Spleen (tissue), 7 donors: ENCODE data around the gene WNT5A.

GRCh38 chr3:52827230-52828304 is 2.9 kb downstream of the ITIH4 start:
- PRO-cap, 4 experiments: no peak in any of the 4 experiments
- RAMPAGE, long total RNA, 4 experiments: no peak in any of the 4 experiments

GRCh38 chr3:52831484-52832730 is 1.4 kb upstream of the ITIH4 start:
- PRO-cap, 4 experiments: peak in 2 of 4 experiments; most common minus-strand start chr3:52832024 (in 2)
- RAMPAGE, long total RNA, 4 experiments: no peak in any of the 4 experiments

GRCh38 chr3:52978034-52978657 is 67.7 kb downstream of the SFMBT1 start:
- PRO-cap, 4 experiments: no peak in any of the 4 experiments
- RAMPAGE, long total RNA, 4 experiments: no peak in any of the 4 experiments

- PRO-cap, 4 experiments: no peak in any of the 4 experiments
- RAMPAGE, long total RNA, 4 experiments: no peak in any of the 4 experiments
These were observed 5.5 kb downstream of the SFMBT1 start for GRCh38 chr3:53040184-53040883.

- PRO-cap, 4 experiments: no peak in any of the 4 experiments
- RAMPAGE, long total RNA, 4 experiments: no peak in any of the 4 experiments
These were observed 693 bp downstream of the RFT1 start for GRCh38 chr3:53129443-53130040.

DNA sequence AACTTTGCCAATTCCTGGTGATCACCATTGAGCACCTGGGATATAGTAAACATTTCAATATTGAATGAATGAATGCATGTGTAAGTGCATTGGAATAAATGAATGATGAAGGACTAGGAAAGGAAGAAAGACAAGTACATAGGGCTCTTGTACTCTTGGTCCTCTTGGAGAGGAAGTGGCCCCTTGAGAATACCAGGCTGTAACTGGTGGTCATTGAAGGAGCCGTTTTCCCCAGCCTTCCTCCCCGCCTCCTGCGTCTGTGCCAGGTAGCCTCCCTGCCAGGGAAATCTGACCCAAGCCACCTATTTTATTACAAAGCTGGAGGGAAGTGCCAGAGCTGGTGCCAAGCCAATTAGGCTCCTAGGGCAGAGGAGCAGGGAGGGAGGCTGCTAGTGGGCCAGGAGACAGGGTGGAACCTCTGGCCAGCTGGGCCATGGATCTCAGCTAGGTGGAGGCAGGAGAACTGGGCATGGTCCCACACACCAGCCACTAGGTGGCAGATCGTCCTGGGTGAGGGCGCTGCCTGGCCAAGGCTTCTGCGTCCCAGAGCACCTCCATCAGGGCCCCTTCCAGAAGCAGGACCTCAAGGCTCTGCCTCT is 4.3 kb upstream of the RFT1 start:
- PRO-cap, 4 experiments: no peak in any of the 4 experiments
- RAMPAGE, long total RNA, 4 experiments: no peak in any of the 4 experiments

DNA sequence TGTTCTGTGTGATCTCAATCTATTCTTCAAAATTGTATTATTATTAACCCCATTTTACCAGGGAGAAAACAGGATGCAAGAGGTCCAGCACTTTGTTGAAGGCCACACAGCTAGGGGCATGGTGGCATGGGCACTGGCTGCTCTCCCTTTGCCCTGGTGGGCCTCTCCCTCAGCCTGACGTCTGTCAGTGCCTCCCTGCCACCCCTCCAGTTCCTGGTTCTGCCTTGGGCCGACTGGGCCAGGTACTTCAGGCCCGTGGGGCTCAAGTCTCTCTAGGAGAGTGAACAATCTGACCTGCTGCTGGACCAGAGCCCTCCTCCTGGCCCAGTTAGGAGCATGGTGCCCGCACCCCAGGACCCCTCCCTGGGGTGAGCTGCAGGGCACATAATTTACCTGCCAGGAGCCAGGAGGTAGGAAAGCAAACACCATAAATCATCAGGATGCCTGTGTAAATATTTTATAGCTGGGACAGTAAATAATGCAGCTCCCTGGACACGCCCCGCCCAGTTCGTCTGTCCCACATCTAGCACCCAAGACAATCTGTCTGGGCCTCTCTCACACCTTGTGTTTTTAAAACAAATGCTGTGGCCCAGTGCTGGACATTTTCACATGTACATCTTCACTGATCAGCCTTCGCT is 15.0 kb upstream of the RFT1 start:
- PRO-cap, 4 experiments: no peak in any of the 4 experiments
- RAMPAGE, long total RNA, 4 experiments: no peak in any of the 4 experiments

DNA sequence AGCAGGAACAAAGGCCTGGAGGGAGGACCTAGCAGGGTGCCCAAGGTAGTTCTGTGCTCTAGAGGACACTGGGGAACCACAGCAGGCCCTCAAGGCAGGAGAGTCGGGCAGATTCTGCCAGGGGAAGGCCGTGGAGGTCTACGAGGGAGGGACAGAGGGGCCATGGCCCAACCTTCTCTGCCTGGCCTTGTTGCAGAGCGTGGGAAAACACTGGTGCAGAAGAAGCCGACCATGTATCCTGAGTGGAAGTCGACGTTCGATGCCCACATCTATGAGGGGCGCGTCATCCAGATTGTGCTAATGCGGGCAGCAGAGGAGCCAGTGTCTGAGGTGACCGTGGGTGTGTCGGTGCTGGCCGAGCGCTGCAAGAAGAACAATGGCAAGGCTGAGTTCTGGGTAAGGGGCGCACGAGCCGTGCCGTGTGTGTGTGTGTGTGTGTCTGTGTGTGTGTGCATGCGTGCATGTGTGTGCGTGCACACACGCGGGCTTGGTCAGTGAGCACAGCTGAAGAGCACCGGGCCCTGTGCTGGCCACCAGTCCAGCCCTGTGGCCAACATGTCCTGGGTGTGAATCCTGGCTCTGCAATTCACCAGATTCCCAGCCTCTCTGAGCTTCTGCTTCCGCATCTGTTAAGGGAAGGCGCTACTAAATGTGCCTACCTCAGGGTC is 18.5 kb downstream of the PRKCD start:
- PRO-cap, 4 experiments: no peak in any of the 4 experiments
- RAMPAGE, long total RNA, 4 experiments: no peak in any of the 4 experiments

DNA sequence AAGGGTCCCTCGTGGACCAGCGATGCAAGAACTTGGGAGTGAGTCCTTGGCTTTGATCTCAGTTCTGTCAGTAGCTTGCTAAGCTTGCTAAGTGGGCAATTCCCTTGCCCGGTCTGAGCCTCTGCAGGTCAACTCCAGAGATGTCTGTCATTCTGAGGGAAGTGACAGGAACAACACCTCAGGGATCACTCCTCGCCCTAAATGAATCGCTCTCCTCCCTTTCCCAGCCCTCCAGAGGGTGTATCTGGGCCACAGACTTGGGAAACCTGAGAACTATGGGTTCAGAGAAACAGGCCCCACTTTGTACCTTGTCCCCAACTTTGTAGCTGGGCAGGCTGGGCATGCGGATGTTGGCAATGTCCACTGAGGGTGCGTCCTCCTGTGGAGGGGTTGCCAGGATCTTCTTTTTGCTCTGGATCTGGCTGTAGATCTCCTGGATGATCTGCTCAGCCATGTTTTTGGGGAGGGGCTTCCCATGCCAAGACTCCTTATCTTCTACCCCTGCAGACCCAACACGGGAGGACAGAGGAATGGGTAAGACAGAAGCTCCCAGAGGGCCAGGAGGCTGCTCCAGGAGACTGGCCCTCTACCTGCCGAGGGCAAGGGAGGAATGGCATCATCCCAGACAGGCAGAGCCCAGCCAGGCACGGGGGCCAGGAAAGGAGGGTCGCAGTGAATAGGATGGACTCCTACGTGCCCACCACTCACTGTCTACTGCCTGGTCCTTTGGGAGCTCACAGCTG is 24.6 kb downstream of the TKT start:
- PRO-cap, 4 experiments: no peak in any of the 4 experiments
- RAMPAGE, long total RNA, 4 experiments: no peak in any of the 4 experiments

DNA sequence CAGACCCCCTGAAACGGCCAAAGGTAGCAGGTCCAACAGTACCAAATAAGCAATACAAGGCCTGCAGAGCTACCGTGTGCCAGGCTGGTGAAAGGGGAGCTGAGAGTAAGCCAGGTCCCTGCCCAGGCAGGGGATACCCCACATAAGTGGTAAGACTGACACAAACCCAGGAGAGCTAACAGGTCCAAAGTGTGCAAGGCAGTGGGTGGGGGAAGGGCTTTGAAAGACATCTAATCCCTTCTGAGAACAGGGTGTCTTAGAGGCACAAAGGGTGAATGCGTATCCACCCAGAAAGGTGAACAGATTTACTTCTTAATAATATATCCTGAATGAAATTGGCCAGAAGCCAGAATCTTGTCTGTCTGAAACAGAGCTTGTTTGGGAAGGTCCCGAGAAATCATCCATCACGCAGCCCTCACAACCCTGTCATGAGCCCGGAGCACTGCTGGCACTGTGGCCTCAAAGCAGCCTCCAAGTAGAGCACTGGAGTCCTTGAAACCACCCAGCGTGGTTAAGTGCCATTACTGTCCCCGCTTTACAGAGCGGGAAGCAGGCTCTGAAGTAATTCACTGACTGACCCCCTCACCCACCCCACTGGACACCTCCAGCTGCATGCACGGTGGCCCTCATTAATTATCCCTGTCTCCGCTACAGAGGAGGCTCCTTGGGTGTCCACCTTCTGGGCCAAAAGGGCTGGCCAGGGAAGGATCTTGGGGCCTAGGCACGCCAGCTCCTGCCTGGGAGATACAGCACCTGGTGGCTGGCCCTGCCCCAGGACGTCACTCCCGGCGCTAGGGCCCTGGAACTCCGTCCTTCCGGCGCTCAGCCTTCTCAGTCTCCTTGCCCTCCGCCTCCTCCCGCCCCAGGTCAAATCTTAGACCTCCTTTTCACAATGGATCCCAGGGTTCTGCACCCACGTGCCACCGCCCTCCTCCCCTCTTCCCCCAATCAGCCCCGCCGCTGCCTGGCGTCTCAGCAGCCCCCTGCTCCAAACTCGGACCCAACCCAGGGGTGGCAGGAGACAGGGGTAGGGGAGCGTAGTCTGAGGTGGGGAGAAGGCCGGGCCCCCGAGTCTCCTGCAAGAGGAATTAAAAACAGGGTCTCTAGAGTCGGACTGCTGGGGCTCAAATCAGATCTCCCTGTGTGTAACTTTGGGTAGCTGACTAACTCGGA is 1.2 kb downstream of the TKT start:
- PRO-cap, 4 experiments: peak in 3 of 4 experiments; most common plus-strand start position 828 of the sequence (in 1); most common minus-strand start position 781 of the sequence (in 1)
- RAMPAGE, long total RNA, 4 experiments: no peak in any of the 4 experiments

GRCh38 chr3:53292174-53292796 is 36.5 kb upstream of the TKT start:
- PRO-cap, 4 experiments: no peak in any of the 4 experiments
- RAMPAGE, long total RNA, 4 experiments: no peak in any of the 4 experiments

GRCh38 chr3:53320514-53321234 is 26.7 kb downstream of the DCP1A start:
- PRO-cap, 4 experiments: no peak in any of the 4 experiments
- RAMPAGE, long total RNA, 4 experiments: no peak in any of the 4 experiments

DNA sequence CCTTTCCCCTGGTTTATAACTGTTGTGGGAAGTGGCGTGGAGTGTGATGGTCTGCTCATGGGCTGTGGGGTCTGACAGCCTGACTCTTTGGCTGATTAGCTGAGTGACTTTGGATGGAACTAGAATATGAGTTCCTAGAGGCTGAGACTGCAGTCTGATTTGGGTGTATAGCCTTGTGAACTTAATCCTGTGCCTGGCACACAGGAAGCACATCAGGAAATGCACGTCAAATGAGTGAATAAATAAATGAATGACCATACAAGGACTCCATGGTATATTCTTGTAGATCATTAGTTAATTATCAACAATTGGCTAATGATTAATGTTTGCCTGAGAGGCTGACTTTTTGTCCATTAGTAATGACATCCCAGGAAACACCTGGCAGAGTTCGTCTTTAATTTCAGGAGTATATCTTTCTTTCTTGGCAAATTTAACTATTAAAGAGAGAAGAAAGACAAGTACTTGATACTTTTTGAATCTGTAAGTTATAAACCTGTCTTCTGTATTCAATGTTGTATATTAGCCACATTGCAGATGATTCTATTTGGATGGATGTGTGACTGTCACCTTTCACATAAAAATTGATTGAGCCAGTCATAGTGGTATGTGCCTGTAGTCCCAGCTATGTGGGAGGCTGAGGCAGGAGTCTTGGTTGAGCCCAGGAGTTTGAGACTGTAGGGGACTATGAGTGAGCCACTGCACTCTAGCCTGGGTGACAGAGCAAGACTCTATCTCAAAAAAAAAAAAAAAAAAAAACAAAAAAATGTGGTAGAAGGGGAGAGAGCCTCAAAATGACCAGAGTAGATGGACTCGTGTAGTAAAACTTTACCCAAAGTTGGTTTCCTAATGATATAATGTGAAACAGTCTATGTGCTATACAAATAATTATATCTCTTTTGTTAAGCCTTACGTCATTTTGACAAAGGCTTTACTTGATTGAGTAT is 12.2 kb downstream of the CACNA1D start:
- PRO-cap, 4 experiments: no peak in any of the 4 experiments
- RAMPAGE, long total RNA, 4 experiments: no peak in any of the 4 experiments

DNA sequence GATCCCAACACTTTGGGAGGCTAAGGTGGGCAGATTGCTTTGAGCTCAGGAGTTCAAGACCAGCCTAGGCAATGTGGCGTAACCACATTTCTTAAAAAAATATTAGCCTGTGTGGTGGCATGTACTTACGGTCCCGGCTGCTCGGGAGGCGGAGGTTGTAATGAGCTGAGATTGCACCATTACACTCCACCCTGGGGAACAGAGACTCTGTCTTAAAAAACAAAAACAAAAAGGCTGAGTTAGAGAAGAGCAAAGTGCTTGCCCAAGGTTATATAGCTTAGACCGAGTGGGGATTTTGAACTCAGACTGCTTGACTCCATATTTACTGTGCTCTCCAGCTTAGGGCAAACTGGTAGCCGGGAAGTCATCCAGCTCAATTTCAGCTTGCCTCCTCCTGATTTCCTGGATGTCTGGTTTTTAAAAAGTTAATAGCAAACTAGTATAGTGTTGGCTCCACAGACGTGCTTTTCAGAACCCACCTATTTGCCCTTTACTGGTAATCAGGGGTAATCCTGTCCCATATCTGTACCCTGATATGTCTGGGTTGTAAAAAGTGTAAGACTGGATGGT is 138.9 kb downstream of the CACNA1D start:
- PRO-cap, 4 experiments: no peak in any of the 4 experiments
- RAMPAGE, long total RNA, 4 experiments: no peak in any of the 4 experiments

DNA sequence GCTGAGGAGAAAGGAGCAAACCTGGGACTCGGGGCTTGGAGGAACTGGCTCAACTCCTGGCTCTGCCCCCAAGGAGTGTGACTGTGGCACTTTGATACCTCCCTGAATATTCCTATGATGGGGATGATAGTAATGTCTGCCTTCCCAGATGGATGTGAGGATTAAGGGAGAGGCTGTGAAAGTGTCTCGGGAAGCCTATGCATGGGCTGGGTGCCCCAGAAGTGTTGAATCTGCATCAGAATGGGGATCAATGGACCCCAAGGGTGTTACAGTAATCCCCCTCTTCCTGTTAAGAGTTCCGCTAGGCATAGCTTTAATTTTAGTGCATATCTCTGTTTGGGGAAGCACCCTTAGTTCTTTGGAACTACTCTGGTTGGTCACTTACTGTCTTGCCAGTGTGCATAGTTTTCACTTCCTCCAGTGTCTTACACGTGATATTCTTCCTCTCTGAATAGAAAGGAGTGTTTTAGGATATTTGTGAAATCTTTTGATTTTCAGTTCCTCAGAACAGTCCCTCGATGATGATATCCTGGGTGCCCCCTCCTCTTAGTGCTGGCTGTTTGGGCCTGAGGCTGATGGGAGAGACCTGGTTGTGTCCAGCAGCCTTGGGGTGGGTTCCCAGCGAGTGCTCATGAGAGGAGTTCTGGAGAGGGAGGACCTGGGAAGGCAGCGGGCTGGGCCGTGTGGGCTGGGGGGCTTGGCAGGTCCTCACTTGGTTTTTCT is 97.5 kb downstream of the CHDH start:
- PRO-cap, 4 experiments: no peak in any of the 4 experiments
- RAMPAGE, long total RNA, 4 experiments: no peak in any of the 4 experiments

- PRO-cap, 4 experiments: no peak in any of the 4 experiments
- RAMPAGE, long total RNA, 4 experiments: no peak in any of the 4 experiments
These were observed 1.7 kb downstream of the IL17RB start for GRCh38 chr3:53848072-53848484.

GRCh38 chr3:55134943-55135142 is 207.0 kb upstream of the LRTM1 start:
- PRO-cap, 4 experiments: peak in 4 of 4 experiments; most common minus-strand start chr3:55135010 (in 2)
- RAMPAGE, long total RNA, 4 experiments: no peak in any of the 4 experiments

DNA sequence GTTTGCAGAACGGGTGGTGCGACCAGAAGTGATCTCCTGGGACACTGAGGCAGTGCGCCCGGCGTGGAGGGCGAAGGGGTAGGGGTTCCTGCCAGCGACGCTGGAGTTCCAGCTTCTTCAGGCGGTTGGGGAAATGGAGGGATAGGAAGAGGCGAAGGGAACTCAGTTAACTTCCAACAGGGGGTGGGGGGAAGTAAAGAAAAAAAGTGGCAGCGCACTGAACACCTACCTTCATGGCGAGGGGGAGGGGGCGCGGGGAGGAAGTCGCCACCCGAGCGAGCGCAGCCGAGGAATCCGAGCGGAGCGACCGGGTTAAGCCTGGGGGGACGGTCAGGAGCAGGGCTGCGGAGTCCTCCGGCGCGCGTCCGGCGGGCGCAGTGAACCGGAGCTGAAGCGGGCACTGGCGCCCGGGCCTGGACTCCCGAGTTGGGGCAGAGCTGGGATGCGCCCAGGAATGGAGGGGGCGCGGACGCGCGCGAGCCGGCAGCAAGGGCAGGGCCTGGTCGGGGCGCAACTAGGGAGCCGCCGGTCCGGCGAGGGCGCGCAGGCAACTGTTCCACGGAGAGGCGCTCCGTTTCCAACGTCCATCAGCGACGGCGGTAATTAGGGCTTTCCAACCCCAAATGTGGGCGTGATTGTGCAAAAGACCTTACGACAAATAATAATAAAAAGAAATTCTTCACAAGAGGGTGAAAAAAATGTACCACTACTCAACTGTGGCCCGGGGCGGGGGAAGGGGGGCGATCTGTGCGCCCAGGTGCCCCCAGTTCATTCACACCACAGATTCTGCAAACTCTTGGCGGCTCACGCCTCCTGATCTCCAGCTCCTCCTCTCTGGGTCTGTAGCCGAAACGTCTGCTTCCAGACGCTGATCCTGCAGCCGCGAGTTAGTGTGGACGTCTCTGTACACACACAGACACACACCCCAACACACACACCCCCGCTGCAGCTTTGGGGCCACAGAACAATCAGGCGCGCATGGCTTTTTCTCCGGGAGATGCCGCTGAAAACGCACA is at the start of gene WNT5A:
WNT5A (minus strand) TSS at position 556 of the 1,016 bp plus-strand sequence.
- PRO-cap, 4 experiments: peak in 4 of 4 experiments; most common plus-strand start position 234 of the sequence (in 2); most common minus-strand start position 395 of the sequence (in 3)
- RAMPAGE, long total RNA, 4 experiments: no peak in any of the 4 experiments

- PRO-cap, 4 experiments: peak in 4 of 4 experiments; most common plus-strand start chr3:55488662 (in 4); most common minus-strand start chr3:55488507 (in 2)
- RAMPAGE, long total RNA, 4 experiments: no peak in any of the 4 experiments
These were observed 957 bp upstream of the WNT5A start for GRCh38 chr3:55487767-55488758.

DNA sequence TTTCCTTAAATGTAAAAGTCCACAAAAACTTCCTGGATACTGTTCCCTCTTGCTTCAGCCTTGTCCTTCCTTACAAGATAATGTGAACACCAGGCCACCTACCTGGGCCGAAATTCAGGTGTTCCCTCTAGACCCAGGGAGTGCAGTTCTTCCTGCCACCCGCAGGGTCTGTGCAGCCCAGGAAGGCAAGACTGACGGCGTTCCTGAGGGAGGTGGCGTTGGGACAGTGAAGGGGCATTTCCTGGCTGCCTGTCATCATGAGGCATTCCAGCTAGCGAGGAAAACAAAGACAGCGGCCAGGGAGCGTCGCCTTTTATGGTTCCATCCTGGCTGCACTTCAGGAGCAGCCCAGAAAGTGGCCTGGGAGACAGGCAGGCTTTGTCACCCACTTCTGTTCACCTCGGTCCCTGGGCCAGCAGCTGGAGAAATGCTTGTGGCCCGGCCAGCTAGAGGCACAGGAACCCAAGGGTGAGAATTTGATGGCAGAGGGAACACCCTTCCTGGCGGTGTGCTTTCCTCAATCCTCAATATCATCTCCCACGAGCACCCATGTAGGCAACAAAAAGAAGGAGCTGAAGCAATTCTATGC is 84.9 kb upstream of the WNT5A start:
- PRO-cap, 4 experiments: no peak in any of the 4 experiments
- RAMPAGE, long total RNA, 4 experiments: no peak in any of the 4 experiments